Measurements from ENCODE around the gene ARL6.

GRCh38 chr3:75396134-75396737, 267.9 kb upstream of the FRG2C start:
- PRO-cap: no peak

- PRO-cap: no peak
Measured at GRCh38 chr3:75434707-75435232, 229.4 kb upstream of the FRG2C start.

DNA sequence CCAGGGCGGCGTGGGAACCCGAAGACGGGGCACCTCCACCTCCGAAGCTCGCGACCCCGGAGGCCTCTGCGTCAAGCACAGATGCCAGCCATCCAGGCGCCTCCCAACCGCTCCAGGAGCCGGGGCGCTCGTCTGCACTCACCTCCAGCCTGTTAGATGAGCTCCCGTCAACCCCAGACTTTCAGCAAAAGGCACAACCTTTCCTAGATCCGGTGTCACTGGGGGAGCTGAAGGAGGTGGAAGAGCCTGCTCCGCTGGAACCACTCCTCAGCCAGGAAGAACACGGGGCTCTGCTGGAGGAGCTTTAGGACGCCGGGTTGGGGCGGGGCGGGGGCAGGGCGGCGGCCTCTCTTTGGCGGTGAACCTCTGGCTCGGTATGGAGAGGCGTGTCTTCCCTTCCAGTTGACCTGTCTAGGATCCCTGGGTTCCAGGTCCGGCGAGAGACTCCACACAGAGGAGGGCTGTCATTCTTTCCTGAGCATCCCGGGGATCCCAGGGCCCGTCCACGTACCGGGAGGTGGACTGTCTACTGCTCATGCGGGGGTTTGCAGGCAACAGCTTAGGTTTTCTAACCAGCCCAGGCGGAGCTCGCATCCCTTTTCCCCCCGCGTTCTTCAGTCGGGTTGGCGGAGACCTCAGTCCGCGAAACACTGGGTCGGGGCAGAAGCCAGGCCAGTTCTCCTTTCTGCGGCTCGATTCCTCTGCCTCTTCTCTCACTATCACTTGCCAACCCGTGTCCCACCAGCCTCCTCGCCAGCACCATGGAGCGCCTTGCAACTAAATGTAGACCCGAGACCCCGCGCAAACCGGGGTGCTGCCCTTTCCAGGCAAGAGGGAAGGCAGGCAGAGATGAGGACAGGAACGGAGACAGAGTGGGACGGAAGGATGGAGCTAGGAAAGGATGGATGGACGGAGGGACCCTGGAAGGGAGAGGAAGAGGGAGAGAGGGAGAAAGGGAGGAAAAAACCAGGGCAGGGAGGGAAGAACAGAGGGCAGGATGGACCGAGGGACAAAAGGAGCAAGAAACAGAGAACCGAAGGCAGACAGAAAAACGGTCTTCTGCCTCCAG, 6.1 kb downstream of the FRG2C start:
- PRO-cap: no peak

GRCh38 chr3:75906541-75907189, 121.3 kb upstream of the ZNF717 start:
- PRO-cap: no peak

GRCh38 chr3:79414741-79415160, 353.0 kb downstream of the ROBO1 start:
- PRO-cap: no peak

DNA sequence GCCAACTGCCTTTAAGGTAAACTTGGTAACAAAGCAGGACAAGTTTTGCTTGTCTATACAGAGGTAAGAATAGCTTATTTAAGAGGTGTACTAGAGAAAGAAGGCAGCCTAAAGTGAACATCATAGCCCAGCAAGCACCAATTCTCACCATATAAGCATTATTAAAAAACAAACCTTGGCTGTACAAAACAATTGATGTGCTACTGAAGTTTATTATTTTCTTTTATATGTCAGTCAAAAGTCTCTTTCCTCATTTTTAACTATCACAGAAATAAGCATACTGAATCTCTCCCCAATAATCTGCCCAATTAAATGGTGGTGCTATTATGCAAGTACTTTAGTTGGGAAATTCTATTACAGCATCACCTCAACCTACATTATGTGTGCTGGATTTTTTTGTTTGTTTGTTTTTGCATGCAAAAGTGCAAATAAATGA, 599.4 kb downstream of the GBE1 start:
- PRO-cap: no peak

- PRO-cap: no peak
Measured at GRCh38 chr3:81509139-81509734, 252.2 kb downstream of the GBE1 start.

DNA sequence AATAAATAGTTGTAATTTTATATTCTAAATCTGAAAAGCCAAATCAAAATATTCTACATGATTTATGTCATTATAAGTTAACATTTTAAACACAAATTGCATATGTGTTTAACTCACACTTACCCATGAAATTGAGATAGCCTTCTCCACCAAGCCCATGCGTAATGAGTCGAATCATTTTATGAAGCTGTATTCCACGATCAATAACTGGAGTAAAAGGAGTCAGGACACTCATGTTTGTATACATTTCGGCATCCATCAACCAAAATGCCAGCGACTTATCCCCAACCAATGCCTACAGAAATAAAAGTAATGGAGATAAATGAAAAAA, 183.7 kb downstream of the GBE1 start:
- PRO-cap: no peak

DNA sequence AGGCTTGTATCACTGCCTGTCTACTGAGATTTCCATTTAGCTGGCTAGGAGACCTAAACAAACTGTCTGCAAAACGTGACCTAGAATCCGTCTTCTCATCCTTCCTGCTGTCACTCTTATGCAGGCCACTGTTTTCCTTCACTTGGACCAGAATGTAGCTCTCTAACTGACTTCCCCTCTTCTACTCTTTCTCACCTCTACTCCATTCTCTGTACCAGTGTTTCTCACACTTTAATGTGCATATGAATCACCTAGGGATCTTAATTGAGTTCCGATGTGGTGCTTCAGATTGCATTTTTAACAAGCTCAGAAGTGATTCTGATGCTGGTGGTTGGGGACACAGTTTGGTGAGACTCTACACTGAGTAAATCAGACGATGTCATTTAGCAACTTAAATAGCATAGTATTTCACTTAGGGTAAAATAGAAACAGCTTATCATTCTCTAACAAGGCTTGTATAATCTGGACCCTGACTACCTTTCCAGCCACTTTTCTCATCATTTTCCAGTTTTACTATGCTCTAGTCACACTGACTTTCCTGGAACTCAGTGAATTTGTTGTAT, 1.6 kb upstream of the GBE1 start:
- PRO-cap: no peak

DNA sequence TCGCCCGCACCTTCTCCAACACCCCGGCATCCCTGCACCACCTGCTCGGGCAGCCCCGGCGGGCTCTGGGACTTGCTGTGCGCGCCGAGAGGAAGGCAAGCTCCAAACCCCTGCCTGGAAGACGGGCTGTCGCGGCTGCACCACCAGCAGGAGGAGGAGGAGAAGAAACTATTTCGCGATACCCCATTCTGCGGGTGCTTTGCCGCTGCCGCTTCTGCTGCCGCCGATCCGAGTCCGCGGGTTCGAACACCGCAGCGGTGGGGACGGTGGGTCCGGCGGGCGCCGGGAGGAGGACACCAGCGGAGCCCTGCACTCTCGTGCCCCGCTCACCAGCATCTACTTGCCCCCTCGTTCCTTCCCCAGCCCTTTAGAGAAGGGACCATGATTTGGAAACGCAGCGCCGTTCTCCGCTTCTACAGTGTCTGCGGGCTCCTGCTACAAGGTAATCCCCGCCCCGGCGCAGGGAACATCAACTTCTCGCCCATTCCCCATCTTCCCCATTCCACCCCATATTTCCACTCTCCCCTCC, 502 bp downstream of the CADM2 start:
- PRO-cap: no peak

GRCh38 chr3:87226593-87226962, 531 bp upstream of the CHMP2B start:
- PRO-cap: no peak

GRCh38 chr3:88150451-88150700, 617 bp downstream of the C3orf38 start:
- PRO-cap: no peak

DNA sequence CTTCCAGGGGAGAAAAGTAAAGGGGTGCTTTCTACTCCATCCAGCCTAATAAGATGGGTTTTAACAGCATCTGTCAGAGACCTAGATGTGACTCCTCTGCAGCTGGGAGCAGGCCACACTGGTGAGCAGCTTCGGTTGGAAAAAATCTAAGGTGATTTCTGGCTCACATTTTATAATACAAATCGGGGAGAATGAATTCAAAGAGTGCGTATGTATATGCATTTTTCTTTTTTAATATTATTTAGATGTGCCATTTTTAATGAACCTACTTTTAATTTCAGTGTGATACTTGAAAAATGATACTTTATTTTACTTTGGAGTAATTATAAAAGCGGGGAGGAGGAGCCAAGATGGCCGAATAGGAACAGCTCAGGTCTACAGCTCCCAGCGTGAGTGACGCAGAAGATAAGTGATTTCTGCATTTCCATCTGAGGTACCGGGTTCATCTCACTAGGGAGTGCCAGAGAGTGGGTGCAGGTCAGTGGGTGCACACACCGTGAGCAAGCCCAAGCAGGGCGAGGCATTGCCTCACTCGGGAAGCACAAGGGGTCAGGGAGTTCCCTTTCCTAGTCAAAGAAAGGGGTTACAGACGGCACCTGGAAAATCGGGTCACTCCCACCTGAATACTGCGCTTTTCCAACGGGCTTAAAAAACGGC, 640.0 kb downstream of the EPHA3 start:
- PRO-cap: no peak

DNA sequence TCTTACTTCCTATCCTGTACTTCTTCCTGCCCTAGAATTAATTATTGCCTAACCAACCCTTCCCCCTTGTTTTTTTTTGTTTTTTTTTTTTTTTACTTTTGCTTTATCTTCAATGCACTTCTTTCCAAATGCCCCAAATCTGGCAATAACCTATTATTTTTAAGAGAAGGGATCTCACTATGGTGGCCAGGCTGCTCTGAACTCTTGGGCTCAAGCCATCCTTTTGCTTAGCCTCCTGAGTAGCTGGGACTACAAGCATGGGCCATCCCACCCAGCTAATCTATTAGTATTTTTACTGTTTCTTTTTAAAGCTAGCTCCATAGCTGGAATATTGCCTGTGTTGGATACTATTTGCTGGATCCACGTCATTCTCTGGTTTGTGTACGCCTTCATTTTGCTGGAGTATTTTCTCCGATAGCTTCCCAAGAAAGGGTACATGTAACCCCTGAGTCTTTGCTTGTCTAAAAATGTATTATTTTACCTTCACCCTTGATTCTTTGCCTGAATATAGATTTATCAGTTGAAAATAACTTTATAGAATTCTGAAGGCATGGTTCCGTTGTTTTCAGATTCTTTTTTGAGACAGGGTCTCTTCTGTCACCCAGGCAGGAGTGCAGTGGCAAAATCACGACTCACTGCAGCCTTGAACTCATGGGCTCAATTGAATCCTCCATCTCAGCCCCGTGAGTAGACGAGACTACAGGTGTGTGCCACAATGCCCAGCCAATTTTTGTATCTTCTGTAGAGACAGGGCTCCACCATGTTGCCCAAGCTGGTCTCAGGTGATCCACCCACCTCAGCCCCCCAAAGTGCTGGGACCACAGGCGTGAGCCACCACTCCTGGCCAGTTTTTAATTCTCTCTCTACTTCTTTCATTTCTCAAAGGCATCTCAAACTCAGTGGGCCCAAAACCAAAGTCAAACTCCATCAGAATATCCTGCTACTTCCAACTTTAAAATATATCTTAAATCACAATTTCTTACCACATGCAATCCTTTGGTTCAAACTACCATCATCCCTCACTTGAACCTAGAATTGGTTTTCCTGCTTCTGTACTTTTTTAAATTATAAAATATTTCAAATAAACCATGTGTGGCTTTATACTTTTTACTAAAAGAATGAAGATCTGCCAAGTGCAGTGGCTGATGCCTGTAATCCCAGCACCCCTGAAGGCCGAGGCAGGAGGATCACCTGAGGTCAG, 3.7 kb downstream of the DHFR2 start:
- PRO-cap: no peak

DNA sequence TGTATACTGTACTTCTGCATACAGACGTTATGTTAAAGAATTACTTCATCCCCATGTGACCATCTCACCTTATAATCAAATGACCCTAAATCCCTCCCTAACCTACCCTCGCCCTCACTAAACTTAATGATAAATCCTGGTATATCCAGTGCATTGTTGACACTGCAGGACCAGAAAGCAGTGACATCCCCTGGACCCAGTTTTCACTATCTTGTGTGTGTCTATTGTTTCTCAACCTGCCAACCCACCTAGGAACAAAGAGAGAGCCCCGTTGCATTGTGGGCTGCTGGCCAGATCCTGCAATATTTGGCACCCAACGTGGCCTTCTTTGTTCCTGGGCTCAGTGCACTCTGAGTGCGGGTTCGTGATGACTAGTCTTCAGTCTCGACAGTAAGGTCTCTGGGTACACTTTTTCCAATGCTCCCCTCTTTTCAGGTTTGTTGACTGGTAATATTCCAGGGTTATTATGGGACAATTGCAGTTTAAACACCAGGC, 584.9 kb downstream of the NSUN3 start:
- PRO-cap: no peak

- PRO-cap: no peak
Measured at GRCh38 chr3:94648707-94649175, 585.9 kb downstream of the NSUN3 start.

DNA sequence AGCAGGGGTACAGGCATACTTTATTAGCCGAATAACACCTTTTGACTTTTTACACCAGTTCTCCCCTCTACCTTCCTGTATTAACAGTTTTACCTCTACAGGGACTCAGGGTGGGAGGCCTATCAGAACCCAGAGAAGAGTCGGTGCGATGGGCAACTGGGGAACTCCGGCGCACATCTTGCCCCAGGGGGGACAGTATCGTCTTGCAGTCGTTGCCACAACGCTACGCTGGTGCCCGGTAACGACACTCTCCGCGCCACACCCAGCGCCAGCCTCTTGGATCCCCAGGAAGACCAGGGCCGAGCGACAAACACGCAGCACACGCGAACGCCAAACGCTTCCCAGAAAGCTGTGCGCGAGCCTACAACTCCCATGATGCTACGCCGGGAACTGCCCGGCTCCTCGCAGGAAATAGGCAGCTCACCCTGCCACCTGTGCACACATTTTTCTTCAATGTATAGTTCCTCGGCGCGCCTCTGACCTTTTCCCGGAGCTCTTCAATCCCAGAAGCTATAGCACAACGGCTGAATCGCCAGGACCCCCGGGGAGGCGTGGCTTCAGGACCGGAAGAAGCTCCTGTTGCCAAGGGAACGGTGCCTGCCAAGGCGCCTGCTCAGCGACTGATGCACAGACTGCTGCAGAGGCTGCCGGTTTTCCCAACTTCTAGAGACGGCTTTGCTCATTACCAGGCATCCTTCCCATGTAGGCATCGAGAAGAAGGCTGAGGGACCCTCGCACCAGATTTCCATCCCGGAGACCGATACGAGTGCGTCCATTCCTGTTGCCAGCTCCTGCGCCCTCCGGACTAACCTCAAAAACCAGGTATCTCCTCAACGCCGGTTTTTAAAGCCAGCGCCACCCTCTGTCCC, at the start of gene ARL6:
Gene ARL6 (plus strand): TSS at position 603 of the 869 bp plus-strand sequence.
- PRO-cap: no peak

DNA sequence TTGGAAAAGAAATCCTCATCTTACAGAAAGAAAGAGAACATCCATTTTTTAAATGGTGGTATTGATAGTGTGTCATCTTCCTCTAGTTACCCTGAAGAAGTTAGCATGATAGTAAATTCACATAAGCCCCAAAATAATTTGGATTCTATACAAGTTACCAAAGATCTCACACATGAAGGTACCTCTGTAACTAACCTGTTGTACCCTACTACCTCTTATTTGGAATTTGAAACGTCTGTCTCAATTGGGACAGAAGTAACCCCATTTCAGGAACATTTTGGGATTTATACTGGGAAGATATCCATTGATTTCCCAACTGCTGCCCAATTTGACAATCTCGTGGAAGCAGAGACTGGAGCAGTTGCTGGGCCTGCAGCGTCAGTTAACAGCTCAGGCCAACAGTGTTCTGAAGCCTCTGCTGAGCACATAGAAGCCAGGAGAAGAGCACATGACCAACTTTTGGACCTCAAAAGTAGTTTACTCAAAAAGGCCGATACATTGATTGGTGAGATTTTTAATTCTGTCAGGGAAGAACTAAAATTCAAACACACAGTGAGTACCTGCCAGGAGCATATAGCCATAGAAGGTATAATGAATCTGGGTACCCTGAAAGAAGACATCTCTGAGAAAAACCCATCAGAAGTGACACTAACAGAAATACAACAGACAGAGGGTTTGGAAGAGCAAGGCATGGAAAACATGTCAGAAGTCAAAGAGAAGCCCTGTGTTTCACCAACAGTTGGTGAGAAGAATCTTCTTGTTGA, 52.7 kb downstream of the CRYBG3 start:
- PRO-cap: no peak

GRCh38 chr3:97901580-97901905, 70.7 kb downstream of the RIOX2 start:
- PRO-cap: no peak

DNA sequence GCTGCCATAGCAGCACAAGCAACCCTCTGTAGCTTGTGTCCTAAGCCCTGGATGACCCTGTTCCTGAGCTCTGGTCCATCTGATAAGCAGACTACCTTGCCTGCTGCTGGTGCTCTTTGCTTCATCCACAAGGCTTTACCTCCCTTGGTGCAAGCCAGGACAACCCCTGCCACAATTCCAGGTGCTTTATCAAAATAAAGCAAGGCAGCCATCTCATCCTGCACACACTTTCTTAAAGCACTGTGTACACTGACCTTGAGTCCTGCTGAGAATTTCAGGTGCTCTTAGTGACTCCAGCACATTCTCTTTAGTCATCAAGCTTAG, 36.6 kb downstream of the RIOX2 start:
- PRO-cap: no peak